Cardiac fibroblast (primary cell): Measurements from ENCODE around the gene PTPRE.

- RRBS: no CpG with 5 or more reads among the region's 3 CpGs
These were observed 288.7 kb upstream of the CTBP2 start for GRCh38 chr10:125316600-125316975.

GRCh38 chr10:125710188-125710637 is 9.3 kb upstream of the EDRF1 start:
- RRBS: no CpG with 5 or more reads among the region's 7 CpGs

GRCh38 chr10:125823912-125824390 is 605 bp downstream of the BCCIP start:
- RRBS: no CpG with 5 or more reads among the region's 17 CpGs

DNA sequence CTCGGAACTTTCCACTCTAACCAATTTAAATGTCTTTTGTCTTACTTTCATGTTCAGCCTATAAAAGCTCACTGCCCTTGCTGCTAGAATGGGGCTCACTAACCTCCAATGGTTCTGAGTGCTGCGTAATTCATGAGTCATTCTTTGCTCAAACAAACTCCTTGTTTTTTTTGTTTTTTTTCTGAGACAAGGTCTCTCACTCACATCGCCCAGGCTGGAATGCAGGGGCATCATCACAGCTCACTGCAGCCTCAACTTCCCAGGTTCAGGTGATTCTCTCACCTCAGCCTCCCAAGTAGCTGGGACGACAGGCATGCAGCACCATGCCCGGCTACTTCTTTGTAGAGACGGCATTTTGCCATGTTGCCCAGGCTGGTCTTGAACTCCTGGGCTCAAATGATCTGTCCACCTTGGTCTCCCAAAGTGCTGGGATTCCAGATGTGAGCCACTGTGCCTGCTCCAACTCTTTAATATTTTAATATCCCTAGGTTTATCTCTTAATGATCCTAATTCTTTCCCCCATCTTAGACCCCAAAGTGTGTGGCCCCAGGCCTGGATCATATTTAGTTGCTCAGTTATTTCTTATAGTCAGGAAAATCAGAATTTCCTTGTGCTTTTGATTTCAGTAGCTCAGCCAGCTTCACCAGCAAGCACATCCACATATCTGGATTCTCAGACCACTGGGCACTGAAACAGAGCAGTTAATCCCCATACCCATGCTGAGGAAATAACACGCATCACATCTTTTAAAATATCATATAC is 1.4 kb downstream of the DHX32 start:
- RRBS: no CpG with 5 or more reads among the region's 7 CpGs

GRCh38 chr10:126024516-126025114 is 128.3 kb downstream of the FANK1 start:
- RRBS: no CpG with 5 or more reads among the region's 1 CpG

DNA sequence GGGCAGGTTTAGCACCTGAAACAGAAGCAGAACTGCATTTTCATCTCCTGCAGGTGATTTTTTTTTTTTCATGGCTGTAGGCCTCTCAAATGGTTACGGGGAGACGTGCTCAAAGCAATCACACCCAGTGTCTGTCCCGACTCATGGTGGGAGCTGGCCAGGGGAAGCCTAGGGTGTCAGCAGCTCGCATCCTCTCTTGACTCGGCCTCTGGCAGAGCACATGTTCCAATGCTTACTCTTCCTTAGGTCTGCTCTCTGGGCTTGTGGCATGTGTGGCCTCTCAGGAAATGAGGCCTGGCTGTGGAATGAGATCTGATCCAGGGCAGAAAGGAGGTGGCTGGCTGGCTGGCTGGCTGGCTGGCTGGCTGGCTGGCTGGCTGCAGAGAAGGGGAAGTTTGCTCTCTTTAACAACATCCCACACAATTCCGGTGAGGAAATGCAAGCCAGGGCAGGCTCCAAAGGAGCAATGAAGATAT is 153.3 kb downstream of the FANK1 start:
- RRBS: no CpG with 5 or more reads among the region's 6 CpGs

GRCh38 chr10:126175783-126176285 is 212.4 kb downstream of the ADAM12 start:
- RRBS: no CpG with 5 or more reads among the region's 8 CpGs

DNA sequence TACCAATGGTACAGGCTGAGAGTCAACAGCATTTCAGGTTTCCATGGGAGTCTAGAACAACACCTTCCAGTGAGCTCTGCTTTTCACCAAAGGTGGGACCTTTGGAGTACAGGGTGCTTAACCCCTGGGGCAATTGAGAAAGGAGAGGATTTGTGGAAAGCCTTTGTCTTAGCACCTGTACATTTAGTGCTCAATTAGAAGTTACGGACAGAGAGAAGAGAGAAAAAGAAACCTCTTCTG is 40.4 kb downstream of the ADAM12 start:
- RRBS: no CpG with 5 or more reads among the region's 1 CpG

GRCh38 chr10:126459227-126459755 is 71.0 kb upstream of the ADAM12 start:
- RRBS: no CpG with 5 or more reads among the region's 14 CpGs

GRCh38 chr10:126663088-126663818 is 7.2 kb downstream of the C10orf90 start:
- RRBS: no CpG with 5 or more reads among the region's 11 CpGs

- RRBS: no CpG with 5 or more reads among the region's 19 CpGs
These were observed 156.4 kb upstream of the NPS start for GRCh38 chr10:127392669-127393167.

- RRBS: no CpG with 5 or more reads among the region's 2 CpGs
These were observed 14.9 kb upstream of the NPS start for GRCh38 chr10:127534309-127534546.

DNA sequence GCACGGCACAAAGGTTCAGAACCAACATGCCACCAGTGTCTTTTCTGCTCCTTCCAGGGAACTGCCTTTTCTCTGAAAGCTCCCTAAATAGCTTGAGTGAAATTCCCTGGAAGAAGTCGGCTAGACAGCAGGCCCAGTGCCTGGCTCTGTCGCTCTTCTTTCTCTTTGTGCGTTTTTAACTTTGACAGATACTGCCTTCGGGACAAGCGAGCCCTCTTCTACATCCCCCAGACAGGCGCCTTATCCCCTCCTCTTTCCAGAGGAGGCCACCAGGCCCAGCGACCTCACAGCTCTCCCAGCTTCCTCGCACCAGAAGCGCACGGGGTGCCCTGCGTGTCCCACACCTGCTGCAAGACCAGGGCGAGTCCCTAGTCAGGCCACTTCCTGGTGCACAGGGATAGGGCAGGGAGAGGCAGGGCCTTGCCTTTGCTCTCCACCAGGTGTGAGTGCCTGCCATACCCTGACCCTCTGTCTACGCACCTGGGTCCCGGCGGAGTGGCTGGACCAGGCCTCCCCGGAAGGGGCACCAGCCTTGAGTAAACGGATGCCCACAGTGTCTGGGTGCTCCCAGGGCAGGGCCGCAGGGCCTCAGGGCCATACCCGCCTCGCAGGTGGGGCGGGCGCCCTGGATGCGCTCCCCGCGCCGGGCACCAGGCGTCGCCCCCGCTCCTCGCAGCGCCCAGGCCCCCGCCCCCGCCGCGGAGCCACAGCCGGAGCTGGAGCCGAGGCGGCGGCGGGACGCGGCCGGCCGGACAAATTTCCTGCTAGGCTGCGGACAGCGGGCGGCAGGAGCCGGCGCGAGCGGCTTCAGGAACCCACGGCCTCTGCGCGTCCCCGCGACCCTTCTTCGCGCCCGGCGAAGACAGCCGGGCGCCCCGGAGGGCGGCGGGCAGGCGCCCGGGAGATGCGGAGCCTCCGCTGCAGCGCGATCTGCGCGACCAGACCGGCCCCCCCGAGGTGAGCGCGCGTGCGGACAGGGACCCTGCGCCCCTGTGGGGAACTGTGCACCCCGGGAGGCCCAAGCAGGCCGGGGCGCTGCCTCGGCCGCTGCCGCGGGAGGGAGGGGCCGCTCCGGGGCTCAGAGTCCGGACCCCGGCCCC is at the start of gene PTPRE:
Gene PTPRE, plus strand, starts transcription at position 751 of the 1,100 bp plus-strand sequence.
- RRBS: 1% methylated on average over 51 of the region's 92 CpGs

DNA sequence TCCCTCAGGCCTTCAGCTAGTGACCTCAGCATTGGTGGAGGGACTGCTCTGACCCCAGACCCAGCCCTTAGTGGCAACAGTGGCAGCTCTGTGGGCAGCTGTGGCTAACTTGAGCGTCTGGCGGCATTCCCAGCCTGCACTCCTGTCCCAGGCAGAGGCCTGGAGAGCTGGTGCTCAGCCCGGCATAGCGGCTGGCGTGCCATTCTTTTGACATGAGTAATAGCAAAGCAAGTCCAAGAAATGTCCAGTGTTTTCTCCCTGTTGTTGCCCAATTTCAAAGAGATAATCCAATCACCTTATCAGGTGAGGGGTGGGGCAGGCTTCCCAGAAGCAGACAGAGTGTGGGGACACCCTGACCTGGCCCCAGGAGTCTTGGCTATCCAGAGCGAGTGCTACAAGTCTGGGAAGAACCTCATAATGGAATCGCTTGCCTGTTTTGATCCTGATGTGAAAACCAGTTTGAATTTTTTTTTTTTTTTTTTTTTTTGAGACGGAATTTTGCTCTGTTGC is 16.1 kb downstream of the PTPRE start:
- RRBS: no CpG with 5 or more reads among the region's 8 CpGs

- RRBS: no CpG with 5 or more reads among the region's 9 CpGs
These were observed 32.7 kb downstream of the PTPRE start for GRCh38 chr10:127939175-127940345.

- RRBS: no CpG with 5 or more reads among the region's 22 CpGs
These were observed 106.7 kb downstream of the MKI67 start for GRCh38 chr10:128019353-128020098.

DNA sequence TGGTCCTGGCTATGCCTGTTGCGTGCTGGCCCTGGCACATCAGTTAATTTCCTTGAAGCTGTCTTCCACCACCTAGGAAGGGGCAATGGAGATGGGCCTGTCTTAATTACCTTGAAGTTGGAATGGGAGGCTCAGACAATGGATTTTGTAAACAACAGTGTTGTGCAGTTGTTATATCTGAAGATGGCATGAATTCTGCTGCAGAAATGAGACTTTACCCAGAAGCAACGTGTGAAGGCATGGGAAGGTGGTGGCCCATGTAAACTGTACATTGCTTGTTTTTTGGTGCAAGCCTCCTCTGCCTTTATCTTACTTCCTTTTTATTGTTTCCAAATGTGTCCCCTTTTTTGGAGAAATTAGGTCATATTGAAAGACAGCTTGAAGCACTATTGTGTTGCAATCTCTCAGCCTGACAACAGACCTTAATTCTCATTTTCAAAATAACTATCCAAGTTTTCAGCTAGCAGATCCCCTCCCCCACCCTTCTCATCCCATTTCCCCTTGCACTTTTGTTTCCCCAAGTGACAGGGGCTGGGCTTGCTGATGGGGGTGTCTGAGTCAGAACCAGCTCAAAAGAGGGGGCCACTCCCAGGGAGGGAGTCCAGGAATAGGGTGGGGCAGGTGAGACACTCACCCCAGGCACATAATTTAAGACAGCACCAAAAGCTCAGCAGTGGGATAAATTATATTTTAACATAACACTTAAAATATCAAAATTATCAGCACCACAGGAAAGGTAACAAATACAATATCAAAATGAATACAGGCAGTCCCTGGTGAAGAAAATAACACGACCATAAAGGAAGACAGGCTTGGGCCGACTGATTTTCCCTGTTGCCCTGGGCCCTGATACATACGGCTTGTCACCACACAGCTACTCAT is 75.3 kb downstream of the MKI67 start:
- RRBS: no CpG with 5 or more reads among the region's 5 CpGs

DNA sequence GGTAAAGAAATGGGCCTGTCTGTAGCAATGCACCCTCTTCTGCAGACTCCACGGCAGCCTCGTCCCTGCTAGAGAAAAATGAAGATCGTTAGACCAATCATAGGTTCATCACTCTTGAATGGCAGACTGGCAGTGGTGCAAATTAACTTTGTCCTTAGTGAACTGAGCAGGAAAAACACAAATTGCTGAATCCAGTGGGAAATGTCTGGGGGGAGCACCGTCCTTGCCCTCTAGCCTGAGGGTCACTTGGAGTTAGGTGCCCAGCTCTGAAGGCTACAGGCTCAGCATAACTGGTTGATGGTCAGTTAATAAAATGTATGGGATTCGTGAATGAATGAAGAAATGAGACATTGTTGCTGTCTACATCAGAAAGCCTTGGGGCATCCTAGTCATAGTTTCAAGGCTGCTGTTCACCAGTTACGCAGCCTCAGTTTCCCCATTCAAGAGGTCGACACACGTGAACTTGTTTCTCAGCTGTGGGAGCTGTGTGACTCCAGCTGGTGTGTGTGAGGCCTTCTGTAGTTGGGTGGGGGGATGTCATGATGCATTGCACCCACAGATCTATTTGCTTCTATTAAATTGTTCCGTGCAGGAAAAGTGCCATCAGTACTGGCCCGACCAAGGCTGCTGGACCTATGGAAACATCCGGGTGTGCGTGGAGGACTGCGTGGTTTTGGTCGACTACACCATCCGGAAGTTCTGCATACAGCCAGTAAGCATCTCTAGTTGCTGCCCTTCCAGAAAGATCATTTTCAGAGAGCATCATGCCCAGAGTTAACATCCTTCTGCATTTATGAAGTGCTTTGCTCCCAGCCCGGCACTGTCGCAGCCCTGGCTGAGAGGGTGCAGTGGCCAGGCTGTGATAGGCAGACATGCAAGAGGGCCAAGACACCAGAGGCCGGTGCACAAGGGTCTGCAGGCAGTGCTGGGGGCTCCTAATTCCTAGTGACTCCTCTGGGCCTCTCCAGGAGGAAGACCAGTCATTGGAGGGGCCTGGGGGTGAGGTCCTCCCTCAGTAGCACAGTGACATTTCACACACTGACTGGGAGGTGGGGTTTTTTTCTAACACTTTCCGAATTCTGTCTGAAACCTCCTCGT is 60.4 kb downstream of the MKI67 start:
- RRBS: 91% methylated on average over 6 of the region's 20 CpGs

- RRBS: no CpG with 5 or more reads among the region's 15 CpGs
These were observed 42.9 kb downstream of the MKI67 start for GRCh38 chr10:128083129-128083923.

- RRBS: no CpG with 5 or more reads among the region's 74 CpGs
These were observed 23.8 kb upstream of the MKI67 start for GRCh38 chr10:128149899-128150519.